RPMI7951 (cell line): Measurements from ENCODE around the gene DTNB.

- RAMPAGE, long total RNA = no peak
Observed at GRCh38 chr2:23381165-23381588, 3.8 kb upstream of the KLHL29 start.

DNA sequence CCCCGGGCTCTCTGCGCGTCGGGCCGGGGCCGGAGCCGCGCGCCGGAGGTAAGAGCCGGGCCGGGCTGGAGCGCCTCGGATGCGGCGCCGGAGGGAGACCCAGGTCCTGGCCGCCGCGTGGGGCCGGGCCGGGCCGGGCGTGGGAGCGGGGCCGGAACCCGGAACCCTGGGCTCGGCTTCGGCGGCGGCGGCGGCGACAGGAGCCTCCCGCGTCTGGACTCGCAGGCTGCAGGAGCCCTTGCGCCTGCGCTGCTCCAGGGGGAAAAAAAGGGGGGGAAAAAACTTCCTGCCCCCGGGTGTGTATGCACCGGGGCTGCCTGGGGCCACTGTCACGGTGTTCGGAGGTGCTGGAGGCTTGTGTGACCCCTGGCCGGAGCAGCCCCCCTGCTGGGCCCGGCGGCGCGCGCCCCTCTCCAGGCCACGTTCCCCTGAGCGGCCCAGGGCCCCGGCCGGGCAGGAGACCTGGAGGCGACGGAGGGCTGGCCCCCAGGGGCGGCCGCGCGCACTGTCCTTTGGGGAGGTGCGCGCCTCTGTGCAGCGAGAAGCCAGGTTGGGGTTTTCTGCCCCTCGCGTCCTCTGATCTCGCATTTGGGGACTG lies 853 bp downstream of the KLHL29 start:
- RAMPAGE, long total RNA = no peak

DNA sequence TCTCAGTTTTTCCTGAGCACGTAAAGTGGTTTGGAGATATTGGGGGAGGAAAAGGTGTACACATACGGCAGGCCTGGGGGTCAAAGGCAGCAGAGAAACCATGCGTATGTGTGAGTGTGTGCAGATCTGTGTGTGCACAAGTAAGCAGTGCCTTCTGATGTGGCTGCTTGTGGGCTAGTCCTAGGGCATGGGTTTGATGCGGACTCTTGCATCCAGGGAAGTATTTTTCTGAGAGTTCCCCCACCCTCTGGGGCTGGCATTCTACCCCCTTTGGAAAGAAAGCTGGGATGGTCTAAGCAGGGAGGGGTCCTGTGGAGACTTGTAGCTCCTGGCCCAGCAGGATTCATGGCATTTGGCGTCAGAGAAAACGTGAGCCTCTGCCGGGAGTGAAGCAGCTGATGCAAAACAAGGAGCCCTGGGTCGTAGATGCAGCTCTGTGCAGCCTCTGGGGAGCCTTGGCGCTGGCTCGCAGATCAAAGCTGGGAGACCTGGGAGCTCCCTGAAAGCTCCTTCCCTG lies 148.2 kb downstream of the KLHL29 start:
- RAMPAGE, long total RNA = no peak

DNA sequence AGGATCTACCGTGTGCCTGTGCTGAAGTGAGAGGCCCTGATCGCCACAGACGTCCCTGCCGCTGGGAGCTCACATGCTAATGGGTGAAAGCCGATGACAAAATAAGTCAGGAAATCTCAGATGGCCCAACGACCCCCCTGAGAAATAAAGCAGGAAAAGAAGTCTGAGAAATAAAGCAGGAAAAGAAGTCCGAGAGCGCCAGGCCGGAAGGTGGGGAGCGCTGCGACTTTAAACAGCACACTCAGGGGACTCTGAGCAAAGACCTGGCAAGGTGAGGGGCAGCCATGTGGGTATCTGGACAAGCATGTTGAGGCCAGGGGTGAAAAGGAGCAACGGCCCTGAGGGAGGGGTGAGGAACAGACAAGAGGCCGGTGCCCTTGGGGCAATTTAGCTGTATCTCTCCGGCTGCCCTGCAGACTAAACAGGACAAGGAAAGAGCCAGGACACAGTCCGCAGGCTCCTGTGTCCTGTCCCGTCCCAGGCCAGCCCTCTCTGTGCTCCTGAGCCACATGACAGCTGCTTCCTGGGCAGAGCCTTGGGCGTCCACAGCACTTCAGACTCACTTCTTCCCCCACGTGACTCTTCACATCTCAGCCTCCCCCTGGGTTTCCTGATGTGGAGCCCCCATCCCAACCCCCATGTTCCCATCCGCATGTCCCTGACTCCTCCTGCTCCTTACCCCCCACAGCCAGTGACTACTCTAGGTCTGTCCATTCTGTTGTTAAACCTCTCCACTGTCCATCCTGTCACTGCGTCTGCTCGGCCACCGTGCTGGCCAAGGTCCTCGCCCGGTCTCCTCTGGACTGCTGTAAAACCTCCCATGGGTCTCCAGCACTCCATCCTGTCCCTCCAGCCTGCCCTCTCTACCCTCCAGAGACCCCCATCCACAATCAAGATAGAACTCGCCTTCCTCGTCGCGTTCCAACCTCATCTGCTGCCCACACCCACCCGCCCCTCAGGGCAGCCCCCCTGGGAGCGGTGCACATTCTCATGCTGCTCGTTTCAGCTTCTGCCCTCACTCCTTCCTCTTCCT lies 206.2 kb downstream of the KLHL29 start:
- RAMPAGE, long total RNA = no peak

GRCh38 chr2:23600250-23600820 lies 215.4 kb downstream of the KLHL29 start:
- RAMPAGE, long total RNA = no peak

DNA sequence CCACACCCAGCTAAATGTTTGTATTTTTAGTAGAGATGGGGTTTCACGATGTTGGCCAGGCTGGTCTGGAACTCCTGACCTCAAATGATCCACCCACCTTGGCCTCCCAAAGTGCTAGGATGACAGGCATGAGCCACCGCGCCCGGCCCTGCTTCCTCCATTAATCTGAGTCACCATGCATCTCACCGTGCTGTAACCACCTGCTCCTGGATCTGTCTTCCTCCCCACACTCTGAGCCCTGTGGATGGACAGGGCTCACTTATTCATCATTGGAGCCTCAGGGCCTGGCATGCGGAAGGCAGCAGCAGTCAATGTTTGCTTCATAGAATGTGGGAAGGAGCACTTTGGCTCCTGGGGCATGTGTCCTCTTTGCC lies 11.2 kb downstream of the MFSD2B start:
- RAMPAGE, long total RNA = no peak

DNA sequence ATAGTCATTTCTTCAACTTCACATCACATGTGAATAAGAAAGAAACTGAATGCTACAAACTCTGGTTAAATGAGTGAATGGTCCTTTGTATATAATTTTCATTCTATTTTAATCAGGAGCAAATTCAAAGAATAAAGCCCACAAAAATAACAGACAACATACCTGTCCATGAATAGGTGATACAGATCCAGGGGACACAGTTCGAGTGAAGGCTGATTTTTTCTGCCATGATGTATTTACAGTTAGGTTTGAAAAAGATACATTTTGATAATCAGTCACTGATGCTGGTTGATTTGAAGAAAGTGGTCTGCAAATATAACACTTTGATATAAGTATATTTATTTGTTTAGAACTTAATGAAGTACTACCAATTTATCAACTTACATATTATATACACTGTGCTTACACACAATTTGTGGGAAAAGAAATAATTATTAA lies 86.1 kb downstream of the FAM228A start:
- RAMPAGE, long total RNA = no peak

- RAMPAGE, long total RNA = no peak
Observed at GRCh38 chr2:24310124-24310828, 50.1 kb downstream of the ITSN2 start.

- RAMPAGE, long total RNA = no peak
Observed at GRCh38 chr2:24361043-24361391, 681 bp upstream of the ITSN2 start.

GRCh38 chr2:24452245-24452854 lies 38.7 kb upstream of the NCOA1 start:
- RAMPAGE, long total RNA = no peak

- RAMPAGE, long total RNA = no peak
Observed at GRCh38 chr2:24461546-24462178, 29.4 kb upstream of the NCOA1 start.

GRCh38 chr2:24769280-24770021 lies 23.7 kb downstream of the PTRHD1 start:
- RAMPAGE, long total RNA = no peak

DNA sequence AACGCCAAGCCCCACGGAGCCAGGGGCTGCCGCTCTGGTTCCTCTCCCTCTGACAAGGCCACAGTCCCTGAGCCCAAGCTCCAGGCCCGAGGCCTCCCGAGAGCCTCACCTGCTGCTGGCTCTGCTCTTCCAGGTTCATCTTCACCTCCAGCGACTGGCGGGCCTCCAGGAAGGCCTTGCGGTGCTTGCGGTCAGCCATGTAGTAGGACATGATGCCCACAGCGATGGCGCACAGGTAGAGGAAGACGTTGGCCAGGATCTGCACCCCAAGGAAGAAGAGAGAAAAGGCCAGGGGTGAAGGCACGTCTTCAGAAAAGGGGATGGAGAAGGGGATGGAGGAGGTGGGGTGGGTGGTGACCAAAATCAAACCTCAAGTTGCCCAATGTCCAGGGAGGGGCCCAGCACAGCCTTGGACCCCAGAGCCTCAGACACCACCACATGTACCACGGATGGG lies 47.5 kb downstream of the ADCY3 start:
- RAMPAGE, long total RNA = no peak

DNA sequence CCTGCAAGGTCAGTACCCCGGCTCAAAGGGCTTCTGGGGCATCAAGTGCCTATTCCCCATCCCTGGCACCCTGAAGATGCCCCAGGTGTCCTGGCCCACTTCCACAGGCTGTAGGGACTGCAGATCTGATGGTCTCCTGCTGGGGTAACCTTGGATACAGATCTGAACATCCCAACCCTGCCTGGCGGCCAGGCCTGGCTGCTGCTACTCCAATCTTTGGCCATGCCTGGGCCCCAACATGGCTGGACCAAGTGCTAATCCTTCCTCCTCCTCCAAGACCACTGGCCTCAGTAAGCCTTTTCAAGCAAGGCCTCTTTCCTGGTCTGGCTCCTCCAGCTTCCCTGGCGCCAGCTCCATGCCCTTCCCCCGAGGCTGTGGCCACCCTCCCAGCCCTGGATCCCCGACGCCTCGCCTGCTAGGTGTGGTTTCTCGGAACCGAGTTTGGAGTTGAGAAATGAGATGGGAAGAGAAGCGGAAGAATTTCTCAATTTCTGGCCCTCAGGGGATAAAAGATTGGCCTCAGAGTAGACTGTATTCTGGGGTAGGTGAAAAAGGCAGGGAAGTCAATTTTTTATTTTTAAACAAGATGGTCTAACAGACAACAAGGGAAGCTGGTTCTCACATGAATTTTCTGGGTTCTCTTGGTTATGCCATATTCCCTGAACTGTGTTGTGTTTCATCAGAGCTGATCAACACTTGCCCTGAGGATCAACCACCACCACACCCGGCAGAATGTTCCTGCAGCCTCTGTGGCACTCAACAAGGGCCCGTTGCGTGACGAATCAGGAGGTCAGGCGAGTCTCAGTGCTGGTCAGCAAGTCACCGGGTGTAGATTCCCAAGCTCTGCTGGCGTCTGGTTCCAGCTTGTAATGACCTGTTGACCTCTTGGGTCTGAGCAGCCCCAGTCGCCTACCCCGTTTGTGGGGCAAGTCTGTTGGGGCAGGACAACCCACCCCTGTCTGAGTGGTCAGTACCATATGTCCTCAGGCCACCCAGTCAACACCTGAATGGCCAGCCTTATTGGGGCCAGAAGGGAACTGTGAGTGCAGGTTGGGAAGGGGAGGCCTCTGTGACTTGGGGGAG lies 46.3 kb downstream of the ADCY3 start:
- RAMPAGE, long total RNA = no peak

DNA sequence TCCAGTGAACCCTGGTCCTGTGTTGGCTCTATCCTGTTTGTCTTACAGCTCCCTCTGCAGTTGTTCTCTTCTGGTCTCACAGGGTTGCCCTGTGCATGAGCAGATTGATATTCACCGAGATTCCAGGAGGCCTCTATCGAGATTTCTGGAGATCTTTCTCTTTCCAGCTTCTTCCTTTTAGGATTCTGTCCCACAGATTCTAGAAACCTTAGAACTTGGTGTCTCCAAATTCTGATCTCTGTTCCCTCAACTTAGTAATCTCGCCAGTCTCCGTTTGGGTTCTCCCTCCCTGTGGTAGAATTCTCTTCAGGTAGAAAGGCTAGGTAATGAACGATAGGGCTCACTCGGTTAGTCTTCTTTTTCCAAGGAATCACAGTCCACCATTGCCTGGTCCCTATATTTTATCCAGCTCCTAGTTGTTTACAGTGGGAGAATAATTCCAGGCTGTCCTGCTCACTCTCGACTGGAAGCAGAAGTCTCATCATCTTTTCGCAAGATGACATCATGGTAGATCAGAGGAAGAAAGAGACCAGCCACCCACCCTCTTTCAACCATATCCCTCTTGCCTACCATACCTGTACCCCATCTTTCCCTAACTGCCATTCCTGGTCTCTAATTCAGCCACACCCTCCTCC lies 23.3 kb downstream of the ADCY3 start:
- RAMPAGE, long total RNA = no peak

DNA sequence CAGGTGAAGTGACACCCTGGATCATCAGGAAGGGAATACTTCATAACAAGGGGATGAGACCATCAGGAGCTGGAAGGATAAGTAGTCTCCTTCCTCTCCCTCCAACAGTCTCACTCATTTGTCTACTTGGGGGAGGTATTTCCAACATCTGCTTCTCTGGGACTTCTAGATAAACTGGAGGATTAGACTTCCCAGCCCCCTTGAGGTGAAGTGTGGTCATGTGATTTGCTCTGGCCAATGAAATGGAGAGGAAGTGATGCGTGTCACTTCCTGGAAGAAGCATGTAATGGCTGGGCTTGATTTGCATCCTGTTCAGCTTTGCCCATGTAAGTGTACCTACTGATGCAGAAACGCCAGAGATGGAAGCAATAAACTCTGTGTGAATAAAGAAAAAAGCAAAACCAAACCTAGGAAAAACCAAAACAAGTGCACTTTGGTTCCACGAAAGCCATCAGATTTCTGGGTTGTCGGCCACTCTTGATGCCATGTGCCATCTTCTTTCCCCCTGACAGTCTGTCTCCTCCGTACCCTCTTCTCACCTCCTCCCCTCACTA lies 76.1 kb upstream of the DNMT3A start:
- RAMPAGE, long total RNA = no peak

DNA sequence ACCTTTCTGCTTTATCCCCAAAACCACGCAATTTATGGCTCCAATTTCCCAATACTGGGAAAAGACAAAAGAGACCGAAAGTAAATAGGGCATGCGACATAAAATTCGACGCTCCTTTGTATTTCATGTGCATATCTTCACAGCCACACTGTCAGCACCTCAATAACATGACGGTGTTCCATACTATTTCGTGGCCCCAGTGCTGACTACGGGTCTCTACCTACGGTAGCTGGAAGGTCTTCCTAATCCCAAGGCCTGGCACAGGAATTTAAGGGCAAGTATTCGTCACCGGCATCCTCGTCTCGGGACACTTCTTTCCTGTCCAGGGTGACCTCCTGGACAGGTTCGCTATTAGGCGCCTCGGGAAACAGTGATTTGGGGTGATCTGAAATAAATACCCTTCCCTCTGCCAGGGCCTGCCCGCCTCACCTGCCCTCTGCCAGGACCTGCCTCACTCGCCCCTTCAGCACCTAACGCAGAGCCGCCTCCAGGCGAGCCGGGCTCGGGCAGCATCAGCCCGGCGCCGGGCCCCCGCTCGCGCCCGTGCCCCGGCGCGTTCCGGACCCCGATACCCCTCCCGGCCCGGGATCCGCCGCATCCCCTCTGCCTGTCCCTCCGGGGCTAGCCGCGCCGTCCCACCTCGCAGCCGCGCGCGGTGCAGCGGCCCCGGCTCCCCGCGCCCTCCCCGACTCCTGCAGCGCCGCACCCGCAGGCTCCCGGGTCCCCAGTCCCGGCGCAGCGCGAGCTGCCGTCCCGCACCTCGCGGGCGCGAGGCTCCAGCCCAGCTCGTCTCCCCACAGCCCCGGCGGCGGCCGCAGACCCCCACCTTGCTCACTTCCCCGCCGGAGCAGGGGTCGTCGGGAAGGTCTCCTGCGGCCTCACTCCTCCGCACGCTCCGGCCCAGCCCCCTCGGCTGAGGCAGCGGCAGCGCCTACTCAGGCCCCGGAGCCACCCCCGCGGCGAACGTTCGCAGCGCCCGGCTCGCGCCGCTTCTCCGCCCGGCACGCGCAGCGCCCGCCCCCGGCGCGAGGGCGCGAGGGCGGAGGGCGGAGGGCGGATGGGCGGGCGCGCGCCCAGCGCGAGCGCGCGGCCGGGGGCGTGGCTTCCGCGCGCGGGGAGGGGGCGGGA lies at the start of gene DTNB:
Gene DTNB, minus strand, starts transcription at position 1,018 of the 1,128 bp plus-strand sequence.
- RAMPAGE, long total RNA = no peak

GRCh38 chr2:26036024-26036258 lies 2.1 kb downstream of the RAB10 start:
- RAMPAGE, long total RNA = no peak

- RAMPAGE, long total RNA = no peak
Observed at GRCh38 chr2:26072731-26073187, 38.9 kb downstream of the RAB10 start.

GRCh38 chr2:26172521-26172881 lies 387 bp upstream of the GAREM2 start:
- RAMPAGE, long total RNA = no peak